ENCODE measurements around a stretch of chr18.

- PRO-cap: no peak
Observed at GRCh38 chr18:22193899-22194691, 24.7 kb downstream of the GATA6 start.

DNA sequence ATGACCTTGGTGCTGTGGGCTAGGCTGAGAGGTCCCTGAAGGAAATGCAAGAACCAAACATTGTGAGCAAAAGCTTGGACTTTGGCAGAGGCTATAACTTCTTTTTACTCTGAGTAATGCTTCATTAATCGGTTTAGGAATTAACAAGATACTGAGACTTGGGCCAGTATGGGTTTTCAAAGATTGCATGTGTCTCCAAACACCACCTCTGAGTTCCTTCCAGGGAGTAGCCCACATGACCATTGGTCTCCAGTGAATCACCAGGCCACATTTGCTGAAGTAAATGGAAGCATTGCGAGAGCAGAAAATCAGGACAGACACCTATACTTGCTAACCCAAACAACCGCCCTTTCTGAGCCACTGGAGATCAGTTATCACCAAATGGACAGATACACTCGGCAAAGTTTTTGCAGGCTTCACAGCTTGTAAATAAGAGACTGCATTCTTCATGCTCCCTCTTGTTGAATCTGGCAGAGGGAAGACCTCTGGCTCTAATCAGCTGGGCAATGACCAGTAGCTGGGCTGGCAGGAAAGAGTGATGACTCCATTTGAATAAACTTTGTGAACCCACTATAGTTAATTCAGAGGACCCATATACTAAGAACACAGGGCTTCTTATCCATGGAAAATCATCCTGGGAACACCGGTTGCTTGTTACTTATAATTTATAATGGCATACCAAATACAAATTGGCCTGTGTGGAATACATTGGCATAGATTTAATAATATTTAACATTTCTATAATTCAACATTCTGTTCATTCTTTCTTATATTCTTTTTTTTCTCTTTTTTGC lies 41.0 kb downstream of the GATA6 start:
- PRO-cap: no peak

DNA sequence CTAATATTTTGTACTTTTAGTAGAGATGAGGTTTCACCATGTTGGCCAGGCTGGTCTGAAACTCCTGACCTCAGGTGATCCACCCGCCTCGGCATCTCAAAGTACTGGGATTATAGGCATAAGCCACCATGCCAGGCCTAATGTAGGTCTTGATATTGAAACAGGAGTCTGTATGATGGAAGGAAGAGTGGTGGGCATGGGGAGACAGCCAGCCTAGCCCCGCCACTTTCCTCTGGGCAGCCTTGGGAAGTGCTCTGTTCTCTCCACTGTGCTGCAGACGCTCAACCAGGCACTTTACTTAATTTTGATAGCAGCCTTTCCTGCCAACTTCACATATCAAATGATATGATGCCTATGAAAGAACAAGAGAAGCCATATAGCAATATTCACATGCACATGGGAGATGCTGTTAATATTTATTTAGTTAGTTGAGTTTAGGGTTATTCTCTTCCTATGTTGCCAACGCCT lies 99.1 kb downstream of the GATA6 start:
- PRO-cap: no peak

GRCh38 chr18:22342672-22343135 lies 75.0 kb downstream of the CTAGE1 start:
- PRO-cap: no peak

DNA sequence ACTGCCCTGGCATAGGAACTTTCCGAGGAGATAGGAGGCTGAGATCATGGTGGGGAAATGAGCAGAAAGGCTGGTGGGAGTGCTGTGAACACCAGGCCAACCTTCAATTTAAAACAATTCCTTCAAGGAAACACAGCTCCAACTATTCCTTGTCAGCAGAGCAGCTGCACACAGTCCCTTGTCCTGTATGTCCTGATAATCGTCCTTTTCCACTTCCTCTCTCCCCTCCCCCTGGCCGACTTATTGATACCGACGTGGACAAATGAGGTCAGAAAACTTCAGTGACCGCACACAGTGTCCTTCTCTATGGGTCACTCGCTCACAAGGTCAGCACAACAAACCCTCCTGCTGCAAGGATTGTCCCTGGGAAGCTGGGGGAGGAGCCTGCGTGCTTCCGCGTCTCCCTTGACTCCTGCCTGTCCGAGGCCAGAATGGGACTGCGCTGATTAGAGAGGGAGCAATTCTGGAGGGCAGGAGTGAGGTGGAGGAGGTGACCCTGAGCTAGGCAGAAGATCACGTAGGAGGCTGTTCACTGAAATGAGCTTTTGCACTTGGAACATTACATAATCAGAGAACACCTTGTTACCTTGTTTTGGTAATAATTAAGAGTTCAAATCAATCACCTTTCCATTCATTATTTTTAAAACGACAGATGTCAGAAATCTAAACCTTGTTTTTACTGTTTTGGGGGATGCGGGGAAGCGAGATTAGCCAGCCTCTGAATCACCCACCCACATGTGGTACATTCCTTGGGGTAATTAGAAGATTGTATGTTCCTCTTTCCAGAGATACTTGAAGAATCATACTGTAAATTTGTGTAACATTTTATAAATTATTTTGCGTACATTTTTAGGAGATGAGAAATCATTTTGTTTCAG lies 70.7 kb downstream of the CTAGE1 start:
- PRO-cap: unidirectional peak, plus-strand start at position 429 of the sequence

DNA sequence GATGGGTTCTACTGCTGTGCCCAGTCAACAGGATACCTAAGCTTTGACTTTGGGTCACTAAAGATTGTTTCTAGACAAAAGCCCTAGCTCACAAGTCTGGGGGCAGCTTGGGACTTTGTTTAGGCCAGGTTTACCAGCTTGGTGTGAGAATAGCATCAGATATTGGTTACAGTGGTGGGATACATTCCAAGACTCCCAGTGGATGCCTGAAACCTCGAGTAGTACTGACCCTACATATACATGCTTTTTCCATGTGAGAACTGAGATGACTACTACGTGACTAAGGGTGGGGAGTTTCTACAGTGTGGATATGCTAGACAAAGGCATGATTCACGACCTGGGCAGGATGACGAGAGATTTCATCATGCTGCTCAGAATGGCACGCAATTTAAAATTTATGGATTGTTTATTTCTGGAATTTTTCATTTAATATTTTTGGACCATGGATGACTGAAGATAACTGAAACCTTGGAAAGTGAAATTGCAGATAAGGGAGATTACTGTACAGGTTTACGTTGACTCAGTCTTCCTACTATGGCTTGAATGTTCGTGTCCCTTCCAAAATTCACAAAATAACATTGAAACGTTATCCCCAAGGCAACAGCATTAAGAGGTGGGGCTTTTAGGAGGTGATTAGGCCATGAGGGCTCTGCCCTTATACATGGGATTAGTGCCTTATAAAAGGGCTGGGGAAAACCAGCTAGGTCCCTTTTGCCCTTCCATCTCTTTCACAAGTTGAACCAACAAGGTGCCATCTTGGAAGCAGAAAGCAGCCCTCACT lies 50.2 kb upstream of the CTAGE1 start:
- PRO-cap: no peak

DNA sequence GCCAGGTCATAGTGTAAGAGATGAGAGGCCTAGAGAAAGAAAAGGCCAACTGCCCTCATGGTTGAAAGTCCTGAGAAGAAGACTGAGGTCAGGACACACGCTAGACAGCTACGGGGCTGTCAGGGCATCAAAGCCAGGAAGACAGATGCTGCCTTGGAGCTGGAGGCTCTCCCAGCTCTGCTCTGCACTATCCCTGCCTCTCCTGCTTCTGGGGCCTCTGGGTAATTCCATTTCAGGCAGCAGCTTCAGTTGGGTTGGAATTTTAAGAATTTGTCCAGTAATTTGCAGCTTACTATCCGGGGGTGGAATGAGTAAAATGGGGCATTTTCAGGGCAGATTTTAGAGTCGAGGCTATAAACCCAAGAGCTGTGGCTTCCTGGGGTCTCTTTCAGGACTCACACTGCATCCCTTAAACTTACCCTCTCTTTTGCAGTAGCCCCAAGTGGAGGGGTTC lies 76.2 kb upstream of the CTAGE1 start:
- PRO-cap: no peak

GRCh38 chr18:22542159-22542680 lies 124.5 kb upstream of the CTAGE1 start:
- PRO-cap: no peak

GRCh38 chr18:22556538-22557351 lies 139.0 kb upstream of the CTAGE1 start:
- PRO-cap: no peak

GRCh38 chr18:22559779-22560462 lies 142.2 kb upstream of the CTAGE1 start:
- PRO-cap: no peak

- PRO-cap: no peak
Observed at GRCh38 chr18:23053695-23054322, 81.5 kb upstream of the CABLES1 start.

DNA sequence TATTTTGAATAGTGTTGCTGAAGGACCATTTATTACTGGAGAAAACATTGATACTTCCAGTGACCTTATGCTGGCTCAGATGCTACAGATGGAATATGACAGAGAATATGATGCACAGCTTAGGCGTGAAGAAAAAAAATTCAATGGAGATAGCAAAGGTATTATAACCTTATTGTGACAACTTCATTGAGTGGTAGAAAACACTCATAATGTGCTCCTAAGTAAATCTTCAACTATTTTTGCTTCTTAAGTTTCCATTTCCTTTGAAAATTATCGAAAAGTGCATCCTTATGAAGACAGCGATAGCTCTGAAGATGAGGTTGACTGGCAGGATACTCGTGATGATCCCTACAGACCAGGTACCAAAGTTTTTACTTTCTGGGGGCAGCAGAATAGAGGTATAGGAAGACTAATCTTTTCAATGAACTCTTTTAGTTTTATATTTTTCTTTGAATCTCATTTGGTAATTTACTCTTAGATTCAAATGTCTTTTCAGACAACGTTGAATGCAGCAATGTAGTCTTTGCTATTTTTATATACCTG lies 10.9 kb downstream of the RIOK3 start:
- PRO-cap: no peak

GRCh38 chr18:23584131-23585007 lies 1.9 kb downstream of the NPC1 start:
- PRO-cap: no peak

DNA sequence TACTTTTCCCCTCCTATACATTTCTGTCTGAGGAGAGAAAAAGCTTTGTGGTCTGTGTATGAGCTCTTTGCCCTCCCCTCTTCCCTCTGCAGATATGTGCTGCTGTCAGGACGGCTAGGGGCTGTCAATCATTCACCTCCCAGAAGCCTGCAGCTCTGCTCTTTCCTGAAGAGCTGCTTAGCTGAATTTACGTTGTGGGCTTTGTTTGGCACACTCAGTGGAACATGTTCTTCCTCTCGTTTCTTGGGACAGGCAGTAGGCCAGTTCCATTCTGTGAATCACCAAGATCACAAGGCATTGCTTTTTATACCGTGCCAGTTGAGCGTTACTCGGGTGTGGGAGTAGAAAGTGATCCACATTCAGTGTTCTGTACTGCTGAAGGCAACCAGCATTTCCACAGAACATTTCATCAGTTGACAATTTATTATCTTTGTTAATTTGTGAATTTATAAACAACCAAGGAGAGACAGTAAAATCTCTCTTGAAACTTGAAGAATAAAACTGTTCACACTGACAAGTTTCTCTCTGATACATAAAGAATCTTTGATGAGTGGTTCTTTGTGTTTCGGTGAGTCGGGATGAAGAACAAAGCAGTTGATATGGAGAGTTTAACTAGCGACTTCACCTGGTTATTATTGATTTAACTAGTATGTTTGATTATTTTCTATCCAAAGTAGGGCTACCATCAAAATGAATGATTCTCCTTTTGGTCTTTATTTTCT lies 136.9 kb downstream of the LAMA3 start:
- PRO-cap: no peak

DNA sequence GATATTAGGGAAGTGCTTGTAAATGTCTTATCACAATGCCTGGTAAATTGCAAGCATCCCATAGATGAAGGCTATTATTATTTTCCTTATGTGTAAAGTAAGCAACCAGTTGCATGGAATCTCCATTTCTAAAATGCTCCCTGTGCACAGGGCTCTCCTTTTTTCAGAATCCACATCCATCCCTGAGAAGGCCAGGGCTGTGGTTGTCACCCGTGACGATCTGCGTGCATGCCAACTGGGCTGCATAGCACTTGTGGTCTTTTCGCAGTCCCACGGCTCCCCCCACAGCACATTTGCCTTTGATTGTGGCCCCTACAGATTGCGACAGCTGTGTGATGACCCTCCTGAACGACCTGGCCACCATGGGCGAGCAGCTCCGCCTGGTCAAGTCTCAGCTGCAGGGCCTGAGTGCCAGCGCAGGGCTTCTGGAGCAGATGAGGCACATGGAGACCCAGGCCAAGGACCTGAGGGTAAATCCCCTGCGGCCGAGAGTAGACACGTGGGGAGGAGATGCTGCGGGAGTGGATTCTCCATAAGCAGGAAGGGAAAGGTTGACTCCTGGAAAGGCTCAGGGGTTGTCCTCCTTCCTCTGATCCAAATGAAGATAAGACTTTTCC lies 119.9 kb upstream of the TTC39C start:
- PRO-cap: no peak

- PRO-cap: no peak
Observed at GRCh38 chr18:23903788-23904272, 110.7 kb upstream of the TTC39C start.

DNA sequence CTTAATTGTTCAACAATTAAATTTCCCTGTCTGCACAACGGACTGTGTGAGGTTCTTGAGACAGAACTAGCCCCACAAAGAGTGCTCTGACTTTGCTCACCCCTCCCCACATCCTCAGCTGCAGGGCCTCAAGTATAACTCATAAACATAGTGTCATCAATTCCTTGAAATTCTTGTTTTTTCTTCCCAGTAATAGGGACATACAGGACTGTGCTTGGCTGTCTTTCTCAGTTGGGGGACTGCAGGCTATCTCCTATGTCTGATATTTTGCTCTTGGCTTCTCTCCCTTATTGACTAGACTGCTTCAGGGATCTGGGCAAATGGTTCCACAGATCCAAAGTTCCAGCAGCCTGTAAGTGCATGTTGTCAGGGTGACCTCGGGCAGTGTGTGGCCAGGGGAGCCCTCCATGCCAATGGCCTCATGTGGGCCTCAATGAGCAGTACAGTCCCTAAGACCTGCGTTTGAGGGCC lies 2.2 kb upstream of the TTC39C start:
- PRO-cap: no peak

- PRO-cap: no peak
Observed at GRCh38 chr18:24051520-24052538, 37.3 kb downstream of the TTC39C start.

DNA sequence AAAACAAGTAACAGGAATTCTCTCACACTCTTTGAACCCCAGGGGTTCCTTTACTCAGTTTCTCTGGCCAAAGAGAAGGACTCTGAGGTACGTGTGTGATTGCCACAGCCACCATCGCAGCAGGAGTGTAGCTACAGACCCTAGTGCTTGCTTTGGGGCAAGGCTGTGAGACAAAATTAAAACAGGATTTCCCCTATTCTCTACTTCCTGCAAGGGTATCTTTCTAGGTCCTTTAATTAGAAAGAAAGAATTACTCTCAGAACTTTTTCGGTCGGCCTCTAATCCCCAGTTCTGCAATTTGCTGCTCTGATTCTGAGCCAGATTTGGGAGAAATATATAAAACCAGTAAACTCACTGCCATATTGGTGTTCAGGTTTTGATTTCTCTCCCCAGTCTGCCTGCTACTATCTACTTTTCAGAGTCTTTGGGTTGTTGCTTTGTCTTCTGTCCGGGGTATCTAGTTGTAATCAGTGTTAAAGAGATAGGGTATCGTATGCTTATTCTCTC lies 38.2 kb downstream of the CABYR start:
- PRO-cap: no peak

DNA sequence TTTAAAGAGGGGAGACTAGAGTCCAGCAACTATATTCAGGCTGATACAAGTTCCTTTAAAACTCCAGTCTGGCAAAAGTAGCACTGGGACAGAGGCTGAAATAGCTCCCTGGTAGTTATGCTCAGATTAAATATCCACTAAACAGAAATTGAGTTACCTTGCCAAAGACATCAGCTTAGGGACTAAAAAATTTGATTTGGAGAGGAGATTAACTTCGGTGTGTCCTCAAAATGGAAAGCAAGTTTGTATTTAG lies 127.2 kb downstream of the OSBPL1A start:
- PRO-cap: no peak

Measured in mesenteric fat pad (tissue), 1 donor.